Caco-2 (cell line): ENCODE measurements around the genes ANKS6 and MSANTD3.

GRCh38 chr9:98375084-98375658 lies 119.7 kb upstream of the TBC1D2 start:
- PRO-cap = no peak
- RRBS = no CpG with 5 or more reads among the region's 3 CpGs

DNA sequence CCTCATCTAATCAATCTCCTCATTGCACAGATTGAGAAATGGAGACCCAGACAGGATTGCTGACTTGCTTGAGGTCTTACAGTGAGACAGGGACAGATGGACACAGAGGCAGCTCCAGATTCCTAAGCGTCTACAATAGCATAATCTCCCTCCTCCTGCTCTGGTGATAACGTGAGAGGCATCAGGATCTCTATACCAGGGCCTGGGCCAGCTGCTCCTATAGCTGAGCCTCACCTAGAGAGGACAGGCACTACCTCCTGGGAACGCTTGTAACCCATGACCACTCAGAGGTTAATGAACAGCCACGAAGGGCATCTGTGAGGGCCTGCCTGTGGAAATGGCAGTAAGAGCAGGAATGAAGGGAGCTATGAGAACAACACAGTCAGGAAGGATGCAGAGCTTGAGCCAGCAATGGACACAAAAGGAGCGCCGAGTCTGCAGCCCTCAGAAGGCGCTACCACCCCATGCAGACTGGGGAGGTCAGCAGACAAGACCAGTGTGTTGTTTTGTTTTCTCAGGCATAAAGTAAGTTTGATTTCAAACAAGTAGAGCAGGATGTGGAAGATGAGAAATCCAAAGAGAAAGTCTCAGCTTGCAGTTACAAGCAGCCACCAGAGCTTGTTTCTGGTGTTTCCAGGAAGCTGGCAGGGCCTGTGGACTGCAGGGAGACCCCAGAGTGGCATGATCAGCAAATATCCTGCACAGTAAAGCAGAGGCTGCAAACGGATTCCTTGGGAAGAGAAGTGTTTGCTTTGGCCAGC lies 17.5 kb downstream of the ANKS6 start:
- PRO-cap = no peak
- RRBS = no CpG with 5 or more reads among the region's 8 CpGs

GRCh38 chr9:98790059-98790813 lies 6.1 kb downstream of the ANKS6 start:
- PRO-cap = no peak
- RRBS = 92% methylated on average over 3 of the region's 28 CpGs

- PRO-cap = no peak
- RRBS = no CpG with 5 or more reads among the region's 6 CpGs
These were observed 4.2 kb downstream of the ANKS6 start for GRCh38 chr9:98792153-98792654.

GRCh38 chr9:98795981-98797261 lies at the start of gene ANKS6:
Gene ANKS6, minus strand, starts transcription at chr9:98796555.
- PRO-cap = bidirectional peak, plus-strand start at chr9:98796688, minus-strand start at chr9:98796512
- RRBS = 4% methylated on average over 69 of the region's 139 CpGs

- PRO-cap = no peak
- RRBS = no CpG with 5 or more reads among the region's 23 CpGs
These were observed 19.1 kb downstream of the GALNT12 start for GRCh38 chr9:98826441-98827068.

GRCh38 chr9:98974803-98975325 lies 31.2 kb downstream of the COL15A1 start:
- PRO-cap = no peak
- RRBS = 13% methylated on average over 8 of the region's 28 CpGs

DNA sequence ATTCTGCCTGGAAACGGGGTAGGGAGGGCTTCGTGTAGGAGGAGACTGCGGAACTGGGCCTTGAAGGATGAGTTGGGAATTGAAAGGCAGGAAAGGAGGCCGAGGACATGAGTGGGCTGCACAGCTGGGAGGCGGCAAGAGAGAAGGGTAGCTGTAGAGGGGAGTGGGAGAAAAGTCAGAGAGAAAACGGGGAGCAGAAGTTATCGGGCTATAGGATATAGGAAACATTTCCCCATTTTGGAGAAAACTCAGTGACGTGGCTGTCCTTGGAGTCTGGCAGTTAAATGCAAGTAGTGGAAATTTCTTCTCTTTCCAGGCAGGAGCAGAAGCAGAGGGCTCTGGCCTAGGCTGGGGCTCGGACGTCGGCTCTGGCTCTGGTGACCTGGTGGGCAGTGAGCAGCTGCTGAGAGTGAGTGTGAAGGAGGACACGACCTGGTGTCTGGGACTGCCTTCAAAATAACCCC lies 79.4 kb downstream of the COL15A1 start:
- PRO-cap = no peak
- RRBS = no CpG with 5 or more reads among the region's 12 CpGs

DNA sequence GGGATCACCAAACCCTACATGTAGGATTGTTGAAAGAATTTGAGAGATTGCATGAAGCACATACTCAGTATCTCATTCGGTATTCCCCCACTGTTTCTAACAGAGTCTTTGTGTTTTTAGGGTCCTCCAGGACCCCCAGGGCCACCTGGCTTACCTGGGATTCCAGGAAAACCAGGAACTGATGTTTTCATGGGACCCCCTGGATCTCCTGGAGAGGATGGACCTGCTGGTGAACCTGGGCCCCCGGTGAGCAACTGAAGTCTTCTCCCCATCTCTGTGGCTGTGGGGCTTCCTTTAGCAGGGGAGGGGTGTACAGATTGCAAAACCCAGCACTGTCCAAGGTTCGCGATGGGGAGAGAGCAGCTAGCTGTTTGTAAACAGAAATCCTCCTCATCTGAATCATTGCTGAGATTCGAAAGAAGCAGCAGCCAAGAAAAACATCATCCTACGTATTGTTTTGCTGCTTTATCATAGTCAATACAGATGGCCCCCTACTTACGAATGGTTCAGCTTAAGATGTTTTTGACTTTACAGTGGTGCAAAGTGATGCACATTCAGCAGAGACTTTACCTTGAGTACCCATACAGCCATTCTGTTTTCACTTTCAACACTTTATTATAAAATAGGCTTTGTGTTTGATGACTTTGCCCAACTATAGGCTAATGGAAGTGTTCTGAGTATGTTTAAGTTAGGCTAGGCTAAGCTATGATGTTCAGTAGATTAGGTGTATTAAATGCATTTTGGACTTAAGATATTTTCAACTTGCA lies 80.0 kb upstream of the TGFBR1 start:
- PRO-cap = no peak
- RRBS = no CpG with 5 or more reads among the region's 7 CpGs

DNA sequence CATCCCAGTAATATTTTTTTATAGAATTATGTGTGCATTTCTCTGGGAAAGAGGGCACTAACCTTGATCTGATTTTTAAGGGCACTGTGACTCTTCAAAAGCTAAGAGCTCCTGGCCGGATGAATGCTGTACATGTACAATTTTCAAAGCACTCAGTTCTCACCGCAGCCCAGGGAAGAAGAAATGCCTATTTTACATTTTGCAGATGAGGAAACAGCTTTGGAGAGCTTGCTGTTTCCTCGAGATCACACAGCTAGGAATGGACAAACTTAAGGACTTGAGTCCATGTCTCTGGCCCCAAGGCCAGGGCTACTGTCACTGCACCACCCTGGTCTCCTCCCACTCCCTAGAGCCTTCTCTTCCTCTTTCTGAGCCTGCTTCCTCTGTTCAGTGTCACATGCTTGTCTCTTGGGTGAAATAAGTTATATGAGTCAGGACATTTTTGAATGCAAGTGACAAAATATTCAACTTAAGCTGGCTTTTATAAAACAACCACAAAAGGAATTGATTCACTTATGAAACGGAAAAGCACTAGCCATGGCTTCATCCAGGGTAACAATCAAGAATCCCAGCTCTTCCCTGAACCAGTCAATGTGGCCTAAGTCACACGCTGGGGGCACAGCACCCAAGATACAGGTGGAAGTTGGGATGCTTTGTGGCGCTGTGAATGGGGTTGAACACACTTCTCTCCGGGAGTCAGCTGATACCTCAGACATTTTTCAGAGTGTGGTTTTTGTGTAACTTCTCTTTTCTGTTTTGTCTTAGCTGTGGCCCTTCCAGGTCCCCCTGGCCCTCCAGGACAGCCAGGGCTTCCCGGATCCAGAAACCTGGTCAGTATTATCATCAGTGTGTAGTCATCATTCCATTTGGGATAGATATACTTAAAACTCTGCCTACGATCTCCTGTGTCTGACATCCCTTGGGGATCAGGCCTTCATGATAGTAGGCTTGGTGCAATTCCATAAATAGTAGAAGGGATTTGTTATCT lies 45.5 kb upstream of the TGFBR1 start:
- PRO-cap = no peak
- RRBS = 50% methylated on average over 2 of the region's 9 CpGs

GRCh38 chr9:99075007-99075969 lies 29.6 kb upstream of the TGFBR1 start:
- PRO-cap = no peak
- RRBS = no CpG with 5 or more reads among the region's 8 CpGs

DNA sequence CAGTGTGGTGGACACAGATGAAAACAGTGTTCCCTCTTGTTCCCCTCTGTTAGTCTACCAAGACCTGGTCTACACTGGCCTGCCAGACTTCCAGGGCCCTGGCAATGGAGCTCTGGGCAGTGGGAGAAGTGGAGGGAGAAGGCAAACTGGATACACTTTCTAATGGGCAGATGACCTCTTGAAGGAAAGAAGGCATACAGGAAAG lies 13.4 kb upstream of the TGFBR1 start:
- PRO-cap = unidirectional peak, plus-strand start at position 86 of the sequence

DNA sequence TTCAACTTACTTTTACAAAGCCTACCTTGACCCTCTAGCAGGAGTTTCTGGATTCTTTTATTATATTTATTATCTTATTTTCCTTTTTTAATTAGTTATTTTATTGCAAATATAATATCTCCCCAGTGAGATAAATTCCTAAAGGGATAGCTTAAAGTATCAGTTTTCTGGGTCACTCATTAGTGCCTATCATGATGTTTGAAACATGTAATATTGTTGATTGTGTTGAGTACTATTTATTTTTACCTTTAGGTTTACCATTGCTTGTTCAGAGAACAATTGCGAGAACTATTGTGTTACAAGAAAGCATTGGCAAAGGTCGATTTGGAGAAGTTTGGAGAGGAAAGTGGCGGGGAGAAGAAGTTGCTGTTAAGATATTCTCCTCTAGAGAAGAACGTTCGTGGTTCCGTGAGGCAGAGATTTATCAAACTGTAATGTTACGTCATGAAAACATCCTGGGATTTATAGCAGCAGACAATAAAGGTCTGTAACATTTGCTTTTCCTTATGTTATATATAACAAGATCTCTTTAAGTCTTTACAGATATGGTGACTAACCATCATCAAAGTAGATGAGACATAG lies 32.8 kb downstream of the TGFBR1 start:
- PRO-cap = no peak
- RRBS = no CpG with 5 or more reads among the region's 7 CpGs

GRCh38 chr9:99181675-99182202 lies 40.0 kb downstream of the ALG2 start:
- PRO-cap = no peak
- RRBS = no CpG with 5 or more reads among the region's 6 CpGs

DNA sequence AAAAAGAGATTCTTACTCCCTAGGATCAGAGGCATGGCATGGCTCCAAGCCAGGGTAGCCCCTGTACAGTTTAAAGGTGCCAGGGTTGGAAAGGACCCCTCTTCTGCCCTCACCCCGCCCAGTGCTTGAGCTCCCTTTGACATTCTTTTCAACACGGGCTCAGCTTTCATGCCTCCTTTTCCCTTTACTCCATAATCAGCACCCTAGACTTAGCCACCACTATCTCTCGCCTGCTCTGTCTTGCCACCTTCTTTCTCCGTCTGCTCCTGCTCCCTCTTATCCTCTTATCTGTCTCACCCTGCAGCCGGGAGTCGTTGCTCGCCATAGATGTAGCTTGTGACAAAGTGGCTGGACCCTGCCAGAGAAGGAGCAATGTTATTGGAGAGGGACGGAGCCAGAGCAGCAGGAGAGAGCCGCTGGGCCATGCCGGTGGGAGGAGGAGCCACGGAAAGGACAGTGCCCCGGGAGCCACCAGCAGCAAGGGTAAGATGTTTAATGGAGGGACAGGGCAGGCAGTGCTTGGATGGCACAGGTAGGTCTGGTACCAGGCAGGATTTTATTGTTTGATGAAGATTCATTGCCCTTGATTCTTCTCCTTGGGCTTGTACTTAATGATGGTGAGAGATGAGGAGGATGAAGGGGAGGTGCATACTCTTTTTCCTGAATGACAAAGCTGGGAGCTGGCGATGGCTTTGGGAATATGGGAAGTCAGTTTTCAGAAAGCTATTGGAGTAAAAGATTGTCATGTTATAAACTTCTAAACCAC lies 137.3 kb downstream of the SEC61B start:
- PRO-cap = no peak
- RRBS = 20% methylated on average over 6 of the region's 13 CpGs

DNA sequence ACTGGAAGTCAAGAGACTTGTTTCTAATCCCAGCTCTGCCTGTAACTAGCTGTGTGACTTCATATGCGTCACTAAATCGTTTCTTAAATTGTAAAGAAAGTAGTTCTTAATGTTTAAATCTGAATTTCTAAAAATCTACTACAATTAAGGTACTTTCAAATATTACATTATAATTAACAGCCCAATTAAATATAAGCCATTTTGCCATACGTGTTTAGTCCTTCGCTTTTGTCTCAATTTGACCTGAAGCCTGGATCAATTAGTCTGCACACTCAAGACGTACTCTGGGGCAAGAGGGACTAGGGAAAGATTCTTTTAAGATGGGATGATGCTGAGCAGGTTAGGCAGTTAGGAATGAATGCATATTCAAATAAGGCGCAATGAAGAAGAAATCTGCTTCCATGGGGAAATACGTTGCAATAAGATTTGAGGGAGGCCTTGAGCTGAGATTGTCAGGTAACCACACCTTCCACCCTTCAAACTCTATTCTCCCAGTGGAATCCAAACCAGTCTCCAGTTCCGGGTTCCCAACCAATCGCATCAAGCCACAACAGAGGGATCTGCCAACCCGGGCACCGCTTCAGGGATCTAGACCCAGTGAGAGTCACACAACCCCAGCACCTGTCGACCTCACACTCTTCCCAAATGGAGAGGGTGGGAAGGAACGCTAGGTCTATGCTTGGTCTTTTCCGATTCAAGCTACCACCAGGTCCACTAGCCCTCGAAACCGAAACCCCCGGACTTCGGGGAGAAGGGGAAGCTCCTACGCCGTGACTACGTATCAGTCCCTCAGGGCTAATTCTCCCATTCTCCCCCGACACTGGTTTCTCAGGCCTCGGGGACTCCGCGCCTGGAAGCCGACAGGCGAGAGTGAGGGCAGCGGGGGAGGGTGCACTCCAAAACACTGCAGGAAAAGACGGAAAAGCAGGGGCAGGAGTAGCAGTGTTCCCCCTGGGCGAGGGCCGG lies 745 bp downstream of the ERP44 start:
- PRO-cap = bidirectional peak, plus-strand start at position 586 of the sequence, minus-strand start at position 298 of the sequence
- RRBS = 0% methylated on average over 1 of the region's 31 CpGs

DNA sequence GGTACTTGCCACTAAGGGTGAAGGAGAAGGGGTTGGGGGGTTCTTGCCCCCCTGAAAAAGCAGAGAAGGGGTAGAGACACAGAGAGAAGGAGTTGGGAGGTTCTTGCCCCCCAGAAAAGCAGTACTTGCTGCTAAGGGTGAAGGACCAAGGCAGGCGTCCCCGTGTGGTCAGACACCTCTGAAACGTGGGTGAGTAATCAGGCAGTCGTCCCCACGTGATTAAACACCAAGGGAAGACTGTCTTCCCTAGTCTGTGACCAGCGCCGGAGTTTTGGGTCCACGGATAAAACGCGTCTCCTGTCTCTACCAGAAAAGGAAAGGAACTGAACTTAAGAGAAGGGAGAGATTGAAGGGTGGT lies 46.5 kb downstream of the INVS start:
- PRO-cap = no peak
- RRBS = no CpG with 5 or more reads among the region's 10 CpGs

DNA sequence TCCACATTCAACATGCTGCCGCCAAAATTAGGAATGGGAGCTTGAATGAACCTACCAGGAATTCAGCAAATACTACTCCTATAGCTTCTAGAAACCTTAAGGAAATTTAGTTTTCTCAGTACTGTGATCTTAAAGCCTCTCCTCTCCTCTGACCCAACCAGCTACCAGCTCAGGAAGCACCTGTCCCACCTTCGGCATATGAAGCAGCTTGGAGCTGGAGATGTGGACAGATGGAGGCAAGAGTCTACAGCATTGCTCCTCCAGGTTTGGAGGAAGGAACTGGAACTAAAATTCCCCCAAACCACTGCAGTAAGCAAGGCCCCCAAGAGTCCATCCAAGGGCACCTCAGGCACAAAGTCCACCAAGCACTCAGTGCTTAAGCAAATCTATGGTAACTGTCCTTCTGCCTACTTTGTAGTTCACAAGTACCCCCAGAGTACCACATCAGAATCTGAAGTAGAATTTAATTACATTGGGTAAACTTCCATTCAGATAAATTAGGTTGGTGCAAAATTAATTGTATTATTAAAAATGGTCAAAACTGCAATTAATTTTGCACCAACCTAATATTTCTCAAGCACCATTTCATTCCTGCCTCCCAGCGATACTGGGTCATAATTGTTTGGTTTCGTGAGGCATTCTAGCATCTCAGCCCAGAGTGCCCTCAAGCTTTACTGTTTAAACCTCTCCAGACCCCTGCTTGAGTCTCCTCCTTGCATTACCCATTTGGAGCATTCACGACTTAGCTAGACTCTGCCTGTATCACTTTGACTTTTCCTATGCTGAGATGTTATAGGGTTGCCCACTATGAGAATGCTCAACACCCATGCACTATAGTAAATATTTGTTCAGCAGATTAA lies 55.8 kb downstream of the TEX10 start:
- PRO-cap = no peak
- RRBS = no CpG with 5 or more reads among the region's 5 CpGs

GRCh38 chr9:100426792-100427699 lies at the start of gene MSANTD3:
Gene MSANTD3, plus strand, starts transcription at chr9:100427143.
- PRO-cap = bidirectional peak, plus-strand start at chr9:100427277, minus-strand start at chr9:100427117
- RRBS = 3% methylated on average over 75 of the region's 117 CpGs

DNA sequence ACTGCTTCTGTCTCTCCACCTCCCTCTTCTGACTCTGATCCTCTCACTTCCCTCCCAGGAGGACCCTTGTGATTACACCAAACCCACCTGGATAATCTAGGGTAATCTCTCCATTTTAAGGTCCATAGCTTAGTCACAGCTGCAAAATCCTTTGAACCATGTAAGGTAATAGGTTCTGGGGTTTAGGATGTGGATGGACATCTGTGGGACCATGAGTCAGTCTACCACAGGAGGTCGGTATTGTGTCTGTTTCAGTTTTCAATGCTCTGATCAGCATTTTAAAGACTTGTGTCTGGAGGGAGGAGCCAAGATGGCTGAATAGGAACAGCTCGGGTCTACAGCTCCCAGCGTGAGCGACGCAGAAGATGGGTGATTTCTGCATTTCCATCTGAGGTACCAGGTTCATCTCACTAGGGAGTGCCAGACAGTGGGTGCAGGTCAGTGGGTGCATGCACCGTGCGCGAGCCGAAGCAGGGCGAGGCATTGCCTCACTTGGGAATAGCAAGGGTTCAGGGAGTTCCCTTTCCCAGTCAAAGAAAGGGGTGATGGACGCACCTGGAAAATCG lies 112.6 kb downstream of the CAVIN4 start:
- PRO-cap = no peak
- RRBS = no CpG with 5 or more reads among the region's 12 CpGs